ENCODE measurements around the genes C1QTNF3 and DNAJC21.

- RRBS, result 9% methylated on average over 20 of the region's 73 CpGs
These were observed 2.6 kb downstream of the NPR3 start for GRCh38 chr5:32713289-32714546.

DNA sequence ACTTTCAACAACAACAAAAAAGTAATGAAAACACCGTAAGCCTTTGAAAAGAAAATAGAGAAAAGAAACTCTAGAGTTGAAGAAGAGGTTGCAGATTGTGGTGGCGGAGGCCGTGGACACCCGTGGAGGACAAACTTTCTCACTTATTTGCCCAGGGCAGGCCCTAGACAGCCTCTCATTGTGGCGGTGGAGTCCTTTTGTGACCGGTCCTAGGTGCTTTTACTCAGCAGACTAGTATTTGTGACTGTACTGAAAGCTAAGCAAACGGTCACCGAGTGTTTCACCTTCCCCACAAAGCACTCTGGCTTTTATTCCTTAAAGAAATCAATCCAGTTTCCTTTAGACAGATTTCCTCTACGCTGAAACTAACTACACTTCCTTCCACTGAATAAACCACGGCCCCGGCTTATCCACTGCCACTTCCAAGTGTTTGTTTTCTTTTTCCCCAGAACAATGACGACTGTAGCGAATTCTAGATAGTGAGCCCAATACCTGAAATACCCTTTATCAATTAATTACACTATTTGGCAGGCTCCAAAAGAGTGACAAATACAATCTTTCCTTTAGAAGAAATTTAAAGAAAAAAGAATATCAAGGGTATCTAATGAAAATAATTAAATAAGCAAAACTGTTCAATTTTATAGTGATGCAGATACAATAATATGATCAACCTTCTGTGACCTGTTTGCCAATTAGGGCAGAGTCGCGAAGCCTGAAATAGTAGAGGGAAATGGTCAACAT is 210.1 kb upstream of the TARS1 start:
- RRBS, result no CpG with 5 or more reads among the region's 15 CpGs

GRCh38 chr5:33997300-33997589 is 10.6 kb downstream of the AMACR start:
- RRBS, result no CpG with 5 or more reads among the region's 5 CpGs

- RRBS, result no CpG with 5 or more reads among the region's 4 CpGs
These were observed 746 bp upstream of the AMACR start for GRCh38 chr5:34008608-34008984.

DNA sequence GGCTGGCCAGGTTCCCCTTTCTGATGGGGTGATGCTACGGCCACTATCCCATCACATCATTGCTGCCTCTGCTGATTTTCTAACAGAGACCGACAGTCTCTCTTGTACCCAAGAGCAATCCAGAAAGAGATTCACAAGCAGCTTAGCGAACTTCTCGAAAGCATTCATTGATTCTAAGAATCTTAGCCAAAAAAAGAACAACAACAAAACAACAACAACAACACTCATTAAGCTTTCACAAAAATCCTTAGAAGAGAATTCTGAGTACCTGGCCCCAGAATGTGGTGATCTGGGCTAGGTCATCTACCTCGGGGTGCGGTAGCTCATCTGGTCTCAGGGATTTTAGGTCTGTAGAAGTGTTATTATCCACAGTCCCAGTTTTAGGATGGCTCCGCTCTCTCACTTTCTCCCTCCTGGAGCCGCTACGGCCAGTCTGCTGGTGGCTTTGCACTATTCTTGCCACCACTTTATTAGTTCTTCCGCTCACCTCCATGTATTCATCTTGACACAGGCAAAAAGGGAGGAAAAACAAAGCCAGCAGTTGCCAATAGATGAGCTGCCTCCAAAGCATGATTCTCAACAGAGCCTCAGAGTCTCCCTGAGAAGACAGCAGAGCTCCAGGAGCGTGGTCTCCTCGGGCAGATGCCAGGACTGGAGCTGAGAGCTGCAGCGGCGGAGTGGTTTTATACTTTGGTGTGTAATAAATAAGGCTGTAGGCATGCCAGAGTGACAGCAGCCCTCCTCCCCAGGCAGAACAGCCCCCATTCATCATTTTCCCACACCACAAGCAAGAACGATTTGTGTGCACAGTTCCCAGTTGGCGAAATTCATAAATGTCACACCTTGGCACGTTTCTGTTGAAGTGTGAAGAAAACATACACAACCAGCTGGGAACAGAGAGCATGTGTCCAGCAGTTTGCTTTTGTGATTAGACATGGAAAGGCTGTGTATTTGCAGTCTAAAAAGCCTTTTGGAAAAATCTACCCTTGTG is at the start of gene C1QTNF3:
C1QTNF3 (minus strand) TSS at position 659 of the 991 bp plus-strand sequence.
- RRBS, result no CpG with 5 or more reads among the region's 17 CpGs

GRCh38 chr5:34570490-34571821 is 85.2 kb upstream of the RAI14 start:
- RRBS, result no CpG with 5 or more reads among the region's 8 CpGs

DNA sequence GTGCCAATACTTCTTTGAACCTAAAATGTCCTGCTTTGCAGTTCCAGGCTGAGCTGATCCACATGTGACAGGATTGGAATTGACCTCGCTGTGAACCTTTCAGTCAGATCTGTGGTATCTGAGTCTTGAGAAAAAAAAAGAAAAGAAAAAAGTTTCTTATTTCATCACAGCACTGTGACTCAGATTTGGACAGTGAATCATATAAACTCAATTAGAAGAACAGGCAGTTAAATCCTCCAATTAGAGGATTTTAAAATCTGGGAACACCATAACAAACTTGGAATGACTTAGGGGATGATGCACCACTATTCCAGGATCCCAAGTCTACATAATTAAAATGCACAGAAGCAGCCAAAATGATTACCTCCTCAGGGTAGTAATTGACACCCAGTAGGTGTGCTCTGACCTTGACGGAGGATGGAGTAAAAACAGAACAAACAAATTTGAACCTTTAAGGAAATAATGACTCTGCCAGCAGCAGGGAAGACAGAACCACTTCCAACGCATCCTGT is 57.9 kb upstream of the RAI14 start:
- RRBS, result no CpG with 5 or more reads among the region's 3 CpGs

- RRBS, result no CpG with 5 or more reads among the region's 2 CpGs
These were observed 7.3 kb upstream of the RAI14 start for GRCh38 chr5:34648878-34649085.

DNA sequence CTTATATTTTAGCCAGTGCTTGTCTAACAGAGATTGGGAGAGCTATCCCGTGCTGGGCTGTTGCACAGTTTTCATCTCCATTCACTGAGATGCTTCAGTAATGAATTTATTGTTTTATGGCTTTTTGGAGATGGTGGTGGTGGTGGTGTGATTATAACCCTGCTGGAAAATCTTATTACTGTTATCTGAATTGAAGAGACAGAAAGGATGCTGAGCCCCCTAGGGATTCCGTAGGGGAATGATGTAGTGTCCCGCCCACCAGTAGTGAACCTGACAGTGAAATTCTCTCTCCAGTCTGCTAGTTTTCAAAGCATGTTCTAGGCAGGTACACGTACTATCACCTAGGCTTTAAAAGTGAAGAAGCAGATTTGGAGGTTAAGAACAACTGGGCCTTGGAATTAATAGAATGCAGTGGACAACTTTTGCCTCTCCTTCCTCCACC is 1.9 kb downstream of the RAI14 start:
- RRBS, result no CpG with 5 or more reads among the region's 4 CpGs

GRCh38 chr5:34868893-34869706 is 30.1 kb downstream of the TTC23L start:
- RRBS, result no CpG with 5 or more reads among the region's 3 CpGs

DNA sequence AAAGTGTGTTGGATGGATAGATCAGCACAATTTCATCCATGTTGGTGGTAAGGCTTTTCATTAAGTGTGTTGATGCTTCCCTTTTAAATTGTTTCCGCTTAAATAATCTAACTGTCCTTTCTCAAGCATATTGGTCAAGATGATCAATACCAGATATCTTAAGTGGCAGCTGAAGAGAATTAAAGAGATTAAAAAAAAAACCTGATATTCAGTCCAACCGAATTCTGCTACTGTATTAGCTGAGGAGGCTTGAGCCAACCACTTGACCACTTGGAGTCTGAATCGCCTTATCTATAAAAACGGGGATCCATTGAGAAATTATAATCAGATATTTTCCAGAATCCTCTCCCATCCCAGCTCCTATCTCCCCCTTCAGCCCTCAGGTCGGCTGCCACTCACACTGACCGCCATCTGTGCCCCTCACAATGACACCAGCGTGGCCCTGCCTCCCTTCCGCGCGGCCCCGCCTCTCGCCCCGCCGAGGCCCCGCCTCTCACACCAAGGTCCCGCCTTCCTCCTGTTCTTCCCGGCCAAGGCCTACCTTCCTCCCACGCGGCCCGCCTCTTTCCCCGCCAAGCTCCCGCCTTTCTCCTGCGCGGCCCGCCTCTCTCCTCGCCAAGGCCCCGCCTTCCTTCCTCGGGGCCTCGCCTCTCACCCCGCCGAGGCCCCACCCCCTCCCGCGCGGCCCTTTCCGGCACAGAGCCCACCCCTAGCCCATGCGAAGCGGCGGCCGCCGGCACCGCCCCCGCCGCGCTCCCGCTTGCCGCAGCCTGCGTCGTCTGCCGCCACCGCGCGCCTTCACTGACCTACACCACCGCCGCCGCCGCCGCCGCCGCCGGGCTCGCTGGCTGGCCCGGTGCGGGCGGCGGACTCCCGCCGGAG is at the start of gene DNAJC21:
DNAJC21 (plus strand) TSS at position 717 of the 882 bp plus-strand sequence.
- RRBS, result 1% methylated on average over 13 of the region's 67 CpGs

DNA sequence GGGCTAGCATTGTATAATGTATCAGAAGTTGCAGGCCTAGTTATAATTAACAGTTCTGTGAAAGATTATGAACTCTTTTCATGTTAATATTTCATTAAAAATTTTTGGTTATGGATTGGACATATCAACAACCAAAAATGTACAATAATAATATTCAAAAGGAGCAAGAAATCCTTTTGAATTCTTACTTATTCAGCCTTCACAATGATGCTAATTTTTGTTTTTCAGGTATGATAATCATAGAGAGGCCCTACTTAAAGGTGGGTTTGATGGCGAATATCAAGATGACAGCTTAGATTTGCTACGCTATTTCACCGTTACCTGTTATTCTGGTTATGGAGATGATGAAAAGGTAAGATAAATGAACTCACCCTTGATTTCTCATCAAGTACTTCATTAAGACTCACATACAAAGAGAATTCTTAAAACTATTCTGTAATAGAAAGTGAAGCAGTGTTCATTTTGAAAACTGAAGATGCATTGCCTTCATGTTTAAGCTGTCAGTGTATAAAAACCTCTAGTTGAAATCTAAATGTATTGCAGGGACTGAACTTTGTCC is 6.2 kb downstream of the DNAJC21 start:
- RRBS, result no CpG with 5 or more reads among the region's 3 CpGs

DNA sequence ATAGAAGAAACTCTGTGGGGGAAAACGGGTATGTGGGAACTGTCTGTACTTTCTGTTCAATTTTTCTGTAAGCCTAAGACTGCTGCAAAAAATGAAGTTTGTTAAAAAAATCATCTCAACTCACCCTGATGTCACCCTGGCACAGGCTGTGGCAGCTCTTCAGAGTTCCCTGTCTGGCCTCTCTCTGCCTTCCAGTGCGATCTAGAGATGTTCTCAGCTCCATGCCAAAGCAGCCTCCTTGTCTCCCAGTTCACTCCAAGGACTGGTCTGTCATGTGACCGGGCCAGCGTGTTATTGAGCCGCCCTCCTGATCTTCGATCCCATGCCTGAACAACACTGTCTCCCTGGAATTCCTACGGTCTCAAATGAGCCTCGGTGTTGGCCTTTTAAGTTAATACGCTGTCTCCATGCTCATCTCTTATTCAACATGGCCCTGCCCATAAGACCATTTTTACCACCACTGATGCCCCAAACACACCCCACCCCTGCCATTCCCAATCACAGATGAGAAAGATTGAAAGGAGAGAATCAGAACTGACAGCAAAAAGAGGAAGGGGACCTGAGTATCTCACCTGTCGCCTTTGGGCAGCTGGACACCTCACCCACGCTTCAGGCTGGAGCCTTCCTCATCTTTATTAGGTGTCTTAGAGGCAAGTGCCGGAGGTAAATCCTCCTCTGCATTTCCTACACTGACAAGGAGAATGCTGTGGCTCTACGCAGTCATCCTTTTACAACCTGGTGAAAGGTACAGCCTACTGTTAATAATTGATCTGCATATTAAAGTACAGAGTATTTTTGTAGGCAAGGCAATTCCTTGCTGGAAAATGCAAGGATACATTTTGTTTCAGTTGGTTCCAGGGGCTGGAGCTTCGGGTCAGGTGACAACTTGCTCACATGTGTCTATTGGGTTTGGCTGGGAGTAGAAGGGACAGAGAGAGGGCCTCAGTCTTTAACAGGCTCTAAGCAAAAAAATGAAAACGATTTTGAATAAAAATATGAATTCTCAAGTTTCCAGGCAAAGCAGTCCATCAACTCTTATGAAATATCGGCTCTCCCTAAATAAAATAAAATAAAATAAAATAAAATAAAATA is 35.0 kb downstream of the PRLR start:
- RRBS, result no CpG with 5 or more reads among the region's 16 CpGs

DNA sequence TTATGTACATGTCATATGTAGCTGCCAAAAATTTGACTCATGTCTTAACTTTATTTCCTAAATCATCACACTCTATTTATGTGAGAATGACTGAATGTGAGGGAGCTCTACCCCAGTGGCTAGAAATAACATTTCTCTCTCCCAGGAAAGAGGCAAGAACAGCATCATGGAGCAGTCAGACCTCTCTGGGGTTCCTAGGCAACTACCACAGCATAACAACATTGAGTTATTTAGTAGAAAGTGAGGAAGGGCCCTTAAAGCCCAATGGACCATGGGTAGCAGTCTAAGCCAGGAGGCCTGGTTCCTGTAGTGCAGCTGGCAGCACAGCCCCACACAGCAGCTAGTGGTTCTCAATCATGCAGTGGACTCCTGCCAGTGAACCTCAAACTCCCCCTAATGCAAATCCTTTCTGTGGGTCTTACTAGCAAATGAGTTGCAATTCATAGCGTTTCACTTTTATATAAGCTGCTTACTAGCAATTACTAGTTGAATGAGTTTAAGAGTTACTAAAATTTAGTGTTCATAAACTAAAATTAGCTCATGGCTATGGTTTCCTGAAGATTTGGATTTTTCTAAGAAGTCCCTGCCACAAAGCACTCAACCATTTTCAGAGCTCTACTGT is 55.4 kb downstream of the SPEF2 start:
- RRBS, result no CpG with 5 or more reads among the region's 1 CpG

- RRBS, result no CpG with 5 or more reads among the region's 1 CpG
These were observed 75.7 kb upstream of the IL7R start for GRCh38 chr5:35780910-35781381.

GRCh38 chr5:35803920-35804526 is 52.7 kb upstream of the IL7R start:
- RRBS, result no CpG with 5 or more reads among the region's 5 CpGs

DNA sequence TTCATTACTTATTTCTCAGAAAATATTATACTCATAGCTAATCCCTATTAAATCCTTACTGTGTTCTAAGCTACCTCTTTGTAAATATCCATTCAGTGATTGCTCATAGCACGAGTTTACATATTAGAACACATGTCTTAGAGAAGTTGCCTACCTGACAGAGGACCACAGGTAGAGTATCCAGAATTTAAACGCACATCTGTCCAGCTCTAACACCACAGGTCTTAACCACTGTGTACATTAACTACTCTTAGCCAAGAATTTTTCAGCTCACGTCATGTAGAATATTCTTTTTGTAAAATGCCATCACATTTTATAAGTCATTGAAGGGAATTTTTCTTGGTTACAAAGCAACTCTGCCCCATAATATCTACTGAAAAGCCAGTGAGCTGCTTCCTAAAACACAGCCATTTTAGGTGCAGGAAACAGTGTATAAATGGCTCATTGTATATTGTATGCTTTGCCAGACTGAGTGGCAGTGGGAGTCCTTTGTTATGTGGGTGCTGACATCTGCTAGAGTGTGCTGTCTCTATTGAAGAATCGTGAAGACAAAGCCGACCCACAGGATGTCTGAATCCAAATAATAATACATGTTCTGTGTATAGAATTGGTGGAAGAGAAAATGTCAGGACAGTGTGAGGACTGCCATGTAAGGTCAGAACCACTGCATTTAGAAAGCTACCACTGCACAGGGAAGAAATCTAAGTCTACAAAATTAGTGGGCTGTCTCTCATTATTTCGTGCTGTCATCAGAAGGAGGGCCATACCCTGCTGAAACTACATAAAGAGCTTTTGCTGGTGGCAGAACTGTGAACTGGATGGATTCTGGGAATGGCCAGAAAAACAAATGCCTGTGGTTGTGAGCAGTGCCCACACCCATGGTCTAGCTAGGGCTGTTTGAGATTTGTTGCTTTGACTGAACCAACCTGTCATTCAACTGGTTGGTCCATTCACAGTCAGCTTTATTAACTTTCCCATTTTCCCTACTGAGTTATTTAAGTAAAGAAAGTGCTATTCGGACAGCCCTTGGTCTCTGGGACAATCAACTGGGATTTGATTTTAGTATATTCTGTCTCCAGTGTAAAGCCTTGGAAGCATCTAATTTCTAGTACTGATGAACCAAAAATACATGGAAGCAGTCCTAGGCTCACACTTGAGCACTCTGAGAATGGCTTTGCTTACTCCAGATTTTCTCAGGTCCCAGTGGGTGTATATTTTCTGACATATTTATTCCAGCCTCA is 2.4 kb downstream of the IL7R start:
- RRBS, result no CpG with 5 or more reads among the region's 7 CpGs

DNA sequence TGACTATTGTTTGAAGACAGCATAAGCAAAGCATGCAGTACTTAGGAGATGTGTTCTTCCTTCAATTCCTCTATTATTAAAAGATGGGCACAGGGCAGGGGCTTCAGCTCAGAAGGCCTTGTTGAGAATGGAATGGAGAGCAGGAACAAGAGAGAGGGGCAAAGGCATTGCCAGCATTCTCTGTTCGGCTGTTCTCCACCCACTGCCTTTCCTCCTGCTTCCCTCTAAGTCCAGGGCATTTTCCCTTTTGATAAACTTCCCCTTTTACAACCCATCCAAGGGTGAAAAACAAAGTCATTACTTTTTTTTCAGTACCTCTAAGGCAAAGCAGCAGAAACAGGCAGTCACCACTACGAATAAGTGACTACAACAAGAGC is 12.9 kb downstream of the IL7R start:
- RRBS, result no CpG with 5 or more reads among the region's 2 CpGs

DNA sequence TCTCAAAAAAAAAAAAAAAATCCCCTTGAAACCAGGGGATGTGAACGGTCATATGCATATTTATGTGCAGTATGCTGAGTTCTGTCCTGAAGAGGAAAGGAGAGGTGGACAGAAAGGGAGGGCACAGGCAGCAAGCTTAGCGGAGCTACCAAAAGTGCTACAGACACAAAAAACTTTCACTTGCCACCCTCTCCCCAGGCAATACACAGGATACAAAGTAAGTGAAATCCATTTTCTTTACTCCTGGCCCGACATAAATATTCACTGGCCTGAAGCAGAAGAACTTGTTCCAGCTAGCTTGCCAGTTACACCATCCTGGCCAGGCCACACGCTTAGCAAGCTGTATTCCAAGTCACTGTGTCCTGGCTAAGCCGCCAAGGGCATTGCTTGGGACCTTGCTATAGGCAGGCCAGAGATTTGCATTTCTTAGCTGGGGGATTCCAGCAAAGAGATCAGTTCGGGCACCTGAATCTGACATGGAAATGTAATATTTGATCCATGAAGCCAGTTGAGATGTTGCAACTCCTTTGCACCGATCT is 71.1 kb upstream of the SLC1A3 start:
- RRBS, result no CpG with 5 or more reads among the region's 7 CpGs

All from BE2C (cell line).